SK-N-MC (cell line): ENCODE data around the genes ZIC3, MCF2, SPANXC and SPANXA2.

GRCh38 chrX:136935521-136936022 lies 55.0 kb upstream of the RBMX start:
- RRBS = 66% methylated on average over 1 of the region's 10 CpGs

DNA sequence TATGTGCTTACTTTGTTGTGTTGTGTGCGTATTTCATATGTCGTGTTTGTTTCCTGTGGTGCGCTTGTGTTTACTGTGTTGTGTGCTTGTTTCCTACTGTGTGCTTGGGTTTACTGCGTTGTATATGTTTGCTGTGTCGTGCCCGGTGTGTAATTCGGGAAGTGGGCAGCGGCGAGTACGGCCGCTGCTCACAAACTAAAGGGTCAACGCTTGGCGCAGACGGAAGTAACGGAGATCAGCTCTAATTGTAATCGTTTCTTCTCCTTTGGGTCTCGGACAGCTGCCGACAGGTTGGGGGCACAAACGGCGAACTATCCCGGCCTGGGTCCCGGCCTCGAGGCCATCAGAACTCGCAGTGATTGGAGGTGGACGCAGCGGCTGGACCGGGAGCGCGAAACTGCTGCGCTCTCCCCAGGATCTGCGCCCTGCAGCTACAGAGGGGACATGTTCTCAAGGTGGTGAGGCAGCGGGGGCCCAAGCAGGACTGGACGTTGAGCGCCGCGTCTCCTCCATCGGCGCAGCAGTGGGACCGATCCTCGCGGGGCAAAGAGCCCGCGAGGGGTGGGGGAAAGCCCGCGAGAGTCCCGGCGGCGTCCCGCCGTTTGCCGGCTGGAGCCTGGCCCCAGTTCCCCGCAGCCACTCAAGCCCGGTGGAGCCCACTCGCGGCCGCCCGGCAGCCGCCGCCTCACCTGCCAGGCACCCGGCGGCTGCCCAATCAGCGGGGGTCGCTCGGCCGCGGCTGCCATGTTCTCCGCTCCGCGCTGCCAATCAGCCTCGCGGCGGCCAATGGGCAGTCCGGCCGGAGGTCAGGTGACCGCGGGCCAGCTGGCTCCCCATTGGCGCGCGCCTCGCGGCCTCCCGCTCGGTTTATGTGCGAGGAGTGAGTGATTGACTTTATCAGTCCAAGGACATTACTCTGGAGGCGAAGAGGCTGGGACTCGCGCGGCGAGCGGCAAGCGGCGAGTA lies at the start of gene ZIC3:
TSS of gene ZIC3 (plus strand) at position 897 of the 966 bp plus-strand sequence.
- RRBS = 31% methylated on average over 15 of the region's 92 CpGs

GRCh38 chrX:139446788-139447116 lies 83.8 kb upstream of the F9 start:
- RRBS = no CpG with 5 or more reads among the region's 34 CpGs

DNA sequence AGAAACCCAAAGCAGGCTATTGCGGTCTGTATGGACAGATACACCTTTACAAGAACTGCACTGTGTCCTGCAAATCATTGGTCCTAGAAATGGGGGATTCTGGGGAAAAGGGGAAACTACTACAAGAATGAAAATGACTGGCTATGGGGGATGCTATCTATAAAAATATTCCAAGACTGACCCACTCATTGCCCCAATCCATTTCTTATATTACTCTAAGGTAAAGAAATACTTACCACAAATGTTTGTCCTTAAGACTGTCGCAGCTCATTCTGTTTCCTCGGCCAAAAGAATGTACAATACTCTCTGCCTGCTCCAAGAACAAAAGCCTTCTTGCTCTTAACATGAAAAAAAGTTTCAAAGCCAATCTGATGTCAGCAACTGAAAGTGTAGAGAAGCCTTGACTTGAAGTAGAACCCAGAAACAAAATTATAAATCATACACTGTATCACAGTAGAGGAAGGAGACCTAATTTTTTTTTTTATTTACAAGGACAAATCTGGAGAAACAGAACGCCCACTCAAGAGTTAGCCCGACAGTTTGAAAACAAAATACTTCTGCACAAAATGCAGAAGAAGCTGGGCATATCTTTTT lies at the start of gene MCF2:
TSS of gene MCF2 (minus strand) at position 298 of the 594 bp plus-strand sequence.
- RRBS = no CpG with 5 or more reads among the region's 5 CpGs

GRCh38 chrX:139720081-139720532 lies 12.1 kb upstream of the MCF2 start:
- RRBS = no CpG with 5 or more reads among the region's 5 CpGs

DNA sequence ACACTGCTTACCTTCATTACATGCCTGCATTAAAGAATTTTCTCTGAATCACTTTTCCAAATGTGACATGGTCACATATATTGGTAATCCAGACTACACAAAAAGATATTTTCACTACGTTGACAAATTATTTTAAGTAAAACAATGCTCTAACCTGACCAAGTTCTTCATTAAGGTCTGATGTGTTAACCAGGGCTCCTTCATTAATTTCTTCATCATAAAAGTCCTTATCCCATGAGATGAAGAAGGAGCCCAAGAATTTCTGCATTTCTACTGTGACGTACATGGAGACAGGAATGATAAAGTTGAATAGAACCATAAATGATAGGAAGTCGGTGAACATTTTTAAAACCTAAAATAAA lies 88.1 kb upstream of the MCF2 start:
- RRBS = no CpG with 5 or more reads among the region's 3 CpGs

DNA sequence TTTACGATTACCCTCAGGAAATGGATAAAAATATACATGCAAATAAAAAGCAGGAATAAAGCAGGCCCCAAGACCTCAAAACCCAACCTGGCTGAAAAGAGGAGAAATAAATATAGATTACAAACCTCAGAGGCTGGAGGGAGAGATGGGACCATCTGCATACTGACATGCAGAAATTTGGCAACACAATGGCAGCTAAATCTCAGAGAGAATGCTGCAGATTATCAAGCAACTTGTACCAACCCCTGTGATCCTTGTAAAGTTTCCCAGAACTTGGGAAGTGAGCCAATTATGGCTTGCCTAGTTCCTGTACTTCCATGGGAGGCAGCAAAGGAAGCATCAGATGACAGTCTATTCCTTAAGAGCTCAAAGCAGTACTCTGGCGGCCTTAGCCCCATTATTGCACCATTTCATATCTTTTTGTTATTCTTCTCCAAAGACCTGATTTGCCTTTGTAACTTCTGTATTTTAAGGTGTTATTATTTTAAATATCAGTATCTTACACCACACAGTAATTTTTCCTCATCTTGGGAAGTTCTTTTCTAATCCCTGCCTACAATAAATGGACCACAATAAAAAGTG lies 100.7 kb downstream of the ATP11C start:
- RRBS = no CpG with 5 or more reads among the region's 2 CpGs

DNA sequence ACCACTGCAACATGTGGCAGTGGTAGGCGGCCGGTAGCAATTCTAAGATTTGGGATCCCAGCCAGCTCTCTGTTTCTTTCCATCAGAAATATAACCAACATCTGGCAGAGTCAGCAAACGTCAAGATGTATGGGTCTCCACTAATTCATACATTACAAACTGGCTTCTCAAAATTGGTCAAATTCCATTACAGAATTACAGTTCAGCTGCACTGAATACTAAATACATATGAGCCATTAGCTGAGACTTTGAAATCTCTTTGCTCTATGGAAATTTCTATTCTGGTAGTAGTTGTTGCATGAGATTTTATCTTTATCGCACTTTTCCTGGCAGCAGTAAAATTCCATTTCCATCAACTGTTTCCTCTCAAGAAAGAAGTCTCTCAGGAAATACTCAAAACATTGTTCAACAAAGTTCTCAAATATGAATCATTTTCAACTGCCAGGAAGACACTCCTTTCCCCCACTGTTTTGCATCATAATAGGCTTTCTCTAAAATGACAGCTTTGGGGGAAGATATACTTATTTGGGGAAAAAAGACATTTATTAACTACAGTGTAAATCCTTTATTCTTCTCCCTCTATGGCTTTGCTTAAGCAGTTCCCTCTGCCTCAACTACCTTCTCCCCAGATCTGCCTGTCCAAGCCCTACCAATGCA lies 51.3 kb downstream of the ATP11C start:
- RRBS = no CpG with 5 or more reads among the region's 4 CpGs

GRCh38 chrX:139973291-139973779 lies 8.0 kb upstream of the CXorf66 start:
- RRBS = no CpG with 5 or more reads among the region's 3 CpGs

GRCh38 chrX:140070353-140070779 lies 21.1 kb upstream of the ENSG00000230707 start:
- RRBS = no CpG with 5 or more reads among the region's 2 CpGs

DNA sequence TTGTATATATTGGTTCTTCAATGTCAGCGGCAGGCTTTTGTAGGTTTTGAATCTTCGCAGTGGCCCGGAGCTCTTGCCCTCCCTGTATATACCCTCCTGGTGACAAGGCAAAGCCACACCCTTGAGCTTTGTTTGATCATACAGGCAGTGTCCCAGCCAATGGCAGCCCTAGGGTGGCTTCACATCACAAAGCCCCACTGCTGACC lies at the start of gene SPANXC:
TSS of gene SPANXC (minus strand) at position 61 of the 206 bp plus-strand sequence.
- RRBS = no CpG with 5 or more reads among the region's 3 CpGs

DNA sequence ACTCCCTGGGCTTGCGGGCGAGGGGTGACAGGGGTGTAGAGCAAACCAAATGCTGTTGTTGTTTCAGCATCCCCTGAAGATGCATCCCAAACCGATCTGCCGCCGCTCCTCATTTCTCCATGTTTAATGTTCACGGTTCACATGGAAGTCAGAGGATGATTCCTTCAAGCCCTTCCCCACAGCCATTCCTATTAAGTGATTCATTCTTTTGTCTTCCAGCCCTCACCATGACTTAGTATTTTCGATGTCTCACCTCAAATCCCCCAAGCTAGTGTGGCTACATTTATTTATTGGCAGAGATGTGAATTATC lies 301 bp upstream of the SPANXC start:
- RRBS = no CpG with 5 or more reads among the region's 7 CpGs

GRCh38 chrX:141589471-141589927 lies at the start of gene SPANXA2:
Gene SPANXA2, plus strand, starts transcription at chrX:141589708.
- RRBS = no CpG with 5 or more reads among the region's 11 CpGs

GRCh38 chrX:142703225-142703524 lies 322.6 kb upstream of the SPANXN4 start:
- RRBS = no CpG with 5 or more reads among the region's 1 CpG

DNA sequence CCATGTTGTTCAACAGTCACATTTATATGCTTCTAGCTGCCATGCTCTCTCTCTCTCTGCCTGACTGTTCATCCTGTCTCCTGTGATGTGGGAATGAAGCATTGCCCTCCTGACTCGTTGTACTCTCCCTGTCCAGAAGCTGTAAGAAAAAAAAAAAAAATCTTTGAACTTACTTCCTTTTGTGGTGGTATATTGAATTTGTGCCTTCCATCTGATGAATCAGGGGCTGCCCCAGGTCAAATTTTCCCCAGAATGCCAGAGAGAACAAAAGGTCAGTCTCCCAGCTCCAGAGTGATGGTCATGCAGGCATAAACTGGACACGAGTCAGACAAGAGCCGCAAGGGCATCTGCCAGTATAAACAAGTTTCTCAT lies 167.1 kb downstream of the ENSG00000287585 start:
- RRBS = no CpG with 5 or more reads among the region's 3 CpGs

GRCh38 chrX:149493969-149494461 lies 11.1 kb downstream of the IDS start:
- RRBS = no CpG with 5 or more reads among the region's 7 CpGs

GRCh38 chrX:149606607-149607183 lies 11.6 kb upstream of the HSFX2 start:
- RRBS = no CpG with 5 or more reads among the region's 2 CpGs

- RRBS = no CpG with 5 or more reads among the region's 12 CpGs
These were observed 2.3 kb upstream of the EOLA2 start for GRCh38 chrX:149940514-149940999.

DNA sequence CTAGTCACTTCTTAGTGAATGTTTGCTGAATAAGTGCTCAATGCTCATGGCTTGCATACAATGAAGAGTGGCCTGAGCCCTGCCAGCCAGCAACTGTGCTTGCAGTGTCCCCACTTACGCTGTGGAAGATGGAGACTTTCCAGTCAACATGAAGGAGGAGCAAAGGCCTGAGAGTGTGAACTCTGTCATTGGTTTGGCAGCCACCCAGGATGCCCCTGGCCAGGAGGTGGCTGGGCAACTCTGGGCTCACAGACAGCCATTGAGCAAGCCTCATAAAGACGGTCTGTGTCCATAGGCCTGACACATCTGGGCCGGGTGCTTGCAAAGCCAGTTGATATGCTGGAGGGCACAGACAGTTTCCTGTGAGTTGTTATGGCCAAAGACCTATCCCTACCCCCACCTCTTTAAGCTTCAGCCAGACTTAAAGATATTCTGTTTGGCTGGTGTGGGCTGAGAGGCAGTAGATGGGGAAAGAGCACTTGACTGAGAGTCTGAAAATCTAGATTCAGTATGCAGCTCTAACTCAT lies 72.0 kb upstream of the MAMLD1 start:
- RRBS = no CpG with 5 or more reads among the region's 3 CpGs

DNA sequence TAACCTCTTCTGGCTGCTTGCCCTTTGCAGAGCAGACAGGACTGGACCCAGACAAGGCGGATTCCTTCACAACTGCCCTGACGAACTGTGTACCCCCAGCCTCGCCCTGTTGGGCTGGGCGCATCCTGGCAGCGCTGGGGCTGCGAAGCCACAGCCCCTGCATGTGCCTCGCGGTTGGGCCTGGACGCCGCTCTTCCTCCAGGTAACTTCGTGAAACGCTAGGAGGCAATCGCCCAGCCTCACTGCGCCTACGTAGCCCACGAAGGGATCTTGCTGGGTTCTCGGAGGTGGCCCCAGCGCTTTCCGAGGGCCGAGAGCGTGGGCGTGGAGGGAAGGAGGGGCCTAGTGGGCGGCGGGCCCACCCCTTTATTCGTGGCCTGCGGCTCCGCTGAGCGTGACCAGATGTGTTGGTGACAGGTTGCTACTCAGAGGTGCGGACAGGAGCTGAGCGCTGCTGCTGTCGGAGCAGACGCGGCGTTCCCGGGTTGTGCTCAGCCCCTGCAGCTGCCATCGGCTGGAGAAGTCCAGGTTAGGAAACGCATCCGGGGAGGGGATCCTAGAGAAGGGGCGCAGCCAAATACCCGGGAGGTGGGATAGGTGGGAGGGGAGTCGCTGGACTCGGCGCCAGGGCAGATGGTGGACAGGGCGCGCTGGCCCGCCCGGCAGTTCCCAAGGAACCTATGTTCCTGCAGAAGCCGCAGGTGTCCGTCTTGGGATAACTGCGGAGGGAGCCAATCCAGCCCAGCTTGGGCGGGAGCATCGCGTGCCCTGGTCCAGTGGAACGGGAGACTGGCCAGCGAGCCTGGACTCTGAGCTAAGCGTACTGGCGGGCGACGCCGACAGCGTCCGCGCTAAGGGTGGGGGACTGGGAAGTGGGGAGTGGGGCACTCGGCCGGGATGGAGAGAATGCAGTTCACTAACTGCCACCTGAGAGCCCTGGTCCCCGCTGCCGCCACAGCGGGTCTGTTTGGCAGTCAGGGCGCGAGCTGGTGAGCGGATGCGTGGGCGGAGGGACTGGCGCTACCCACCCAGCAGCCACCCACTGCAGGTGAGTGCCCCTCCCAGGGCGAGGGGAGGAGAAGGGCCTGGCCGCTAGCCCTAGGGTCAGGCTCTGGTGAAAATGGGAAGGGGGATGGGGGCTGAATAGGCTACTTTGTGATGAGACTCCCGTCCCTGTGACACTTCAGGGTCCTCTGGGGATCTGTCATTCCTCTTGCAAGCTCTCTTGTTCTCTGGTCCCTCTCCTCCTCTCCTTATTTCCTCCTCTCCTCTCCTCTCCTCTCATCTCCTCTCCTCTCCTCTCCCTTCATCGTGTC lies 1.5 kb upstream of the MAMLD1 start:
- RRBS = 36% methylated on average over 10 of the region's 78 CpGs